Bronchial epithelial cell (primary cell): ENCODE data around the gene MARCO.

DNA sequence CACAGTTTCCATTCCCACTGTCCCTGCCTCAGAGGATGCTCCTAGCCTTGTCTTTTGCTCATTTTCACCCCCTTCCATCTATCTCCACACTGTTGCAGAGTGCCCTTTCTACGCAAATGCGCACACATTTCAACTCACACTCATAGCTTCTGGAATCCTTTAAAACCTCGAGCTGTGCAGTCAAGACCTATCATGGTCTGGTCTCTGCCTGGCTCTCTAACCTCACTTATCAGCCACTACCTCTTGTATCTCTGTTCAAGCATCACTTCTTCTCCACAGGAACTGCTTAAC, 95.7 kb upstream of the DDX18 start:
- RRBS, 2 experiments: no CpG with 5 or more reads among the region's 3 CpGs

DNA sequence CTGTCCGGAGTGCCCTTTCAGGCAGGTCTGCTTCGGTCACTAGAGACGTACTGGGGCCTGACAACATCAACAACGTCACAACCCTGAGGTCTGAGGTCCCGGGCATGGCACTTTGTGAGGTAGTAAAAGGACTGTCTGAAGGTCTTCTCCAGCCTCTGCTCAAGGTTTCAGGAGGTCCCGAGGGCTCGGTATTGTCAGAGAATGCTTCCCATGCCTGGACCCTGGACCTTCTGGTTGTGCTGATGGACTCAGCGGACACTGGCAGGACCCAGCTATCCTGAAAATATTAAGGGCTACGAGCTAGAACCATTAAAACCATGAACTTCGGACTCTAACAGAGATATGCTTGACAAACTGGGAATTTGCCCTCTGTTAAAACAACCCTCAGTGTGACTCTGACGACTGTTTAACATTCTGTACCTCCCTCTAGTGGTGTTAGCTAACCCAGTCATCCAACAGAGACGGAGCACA, 96.6 kb downstream of the CCDC93 start:
- RRBS, 2 experiments: 92 to 96% methylated on average over 4 of the region's 12 CpGs

DNA sequence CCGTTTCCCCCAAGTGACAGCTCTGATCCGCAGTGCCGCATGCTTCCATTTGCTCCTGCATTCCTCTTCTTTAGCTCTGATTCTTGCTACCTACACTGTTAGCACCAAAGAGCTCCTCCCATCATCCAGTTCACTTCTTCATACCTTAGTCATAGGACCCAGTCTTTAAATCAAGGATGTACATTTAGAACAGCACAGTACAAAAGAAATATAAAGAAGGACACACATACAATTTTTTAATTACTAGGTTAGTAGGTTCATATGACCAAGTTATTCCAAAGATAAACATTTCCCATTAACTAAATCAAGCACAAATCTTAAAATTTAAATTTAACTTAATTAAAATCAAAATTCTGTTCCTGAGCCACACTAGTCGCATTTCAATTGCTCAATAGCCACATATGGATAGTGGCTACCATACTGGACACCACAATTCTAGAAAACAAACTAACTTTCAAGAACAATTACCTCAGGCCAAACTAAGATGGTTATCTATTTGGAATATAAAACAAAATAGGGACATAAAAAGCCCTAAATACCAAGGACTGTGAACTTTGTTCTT, 32.4 kb downstream of the CCDC93 start:
- RRBS, 2 experiments: no CpG with 5 or more reads among the region's 4 CpGs

GRCh38 chr2:118089083-118089857, 999 bp downstream of the INSIG2 start:
- RRBS, 2 experiments: no CpG with 5 or more reads among the region's 12 CpGs

GRCh38 chr2:118642463-118642775, 205.0 kb downstream of the EN1 start:
- RRBS, 2 experiments: no CpG with 5 or more reads among the region's 2 CpGs

DNA sequence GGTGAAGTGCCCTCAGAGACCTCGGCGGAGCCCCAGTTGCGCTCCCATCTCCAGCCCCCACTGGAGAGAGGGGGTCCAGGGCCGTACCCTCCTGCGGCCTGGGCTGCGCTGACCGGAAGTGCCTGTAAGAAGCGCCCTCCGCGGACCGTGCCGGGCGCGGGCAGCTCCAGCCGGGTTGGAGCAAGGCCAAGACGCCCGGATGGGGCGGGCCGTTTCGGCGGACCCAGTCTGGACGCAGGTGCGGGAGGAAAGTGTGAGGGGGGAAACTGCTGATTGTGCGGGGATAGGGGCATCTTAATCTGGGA, 11.5 kb downstream of the EN1 start:
- RRBS, 2 experiments: 4% methylated on average over 4 of the region's 24 CpGs; no CpG with 5 or more reads in 1 of the 2 experiments

- RRBS, 2 experiments: 4 to 6% methylated on average over 12 to 13 of the region's 34 CpGs
Measured at GRCh38 chr2:118844940-118845392, 2.5 kb downstream of the EN1 start.

GRCh38 chr2:118941789-118942462, at the start of gene MARCO:
Gene MARCO (plus strand): TSS chr2:118942194.
- RRBS, 2 experiments: no CpG with 5 or more reads among the region's 11 CpGs

GRCh38 chr2:119252241-119253322, 28.9 kb downstream of the STEAP3 start:
- RRBS, 2 experiments: no CpG with 5 or more reads among the region's 11 CpGs

- RRBS, 2 experiments: no CpG with 5 or more reads among the region's 10 CpGs
Measured at GRCh38 chr2:119263645-119264322, 40.1 kb downstream of the STEAP3 start.

DNA sequence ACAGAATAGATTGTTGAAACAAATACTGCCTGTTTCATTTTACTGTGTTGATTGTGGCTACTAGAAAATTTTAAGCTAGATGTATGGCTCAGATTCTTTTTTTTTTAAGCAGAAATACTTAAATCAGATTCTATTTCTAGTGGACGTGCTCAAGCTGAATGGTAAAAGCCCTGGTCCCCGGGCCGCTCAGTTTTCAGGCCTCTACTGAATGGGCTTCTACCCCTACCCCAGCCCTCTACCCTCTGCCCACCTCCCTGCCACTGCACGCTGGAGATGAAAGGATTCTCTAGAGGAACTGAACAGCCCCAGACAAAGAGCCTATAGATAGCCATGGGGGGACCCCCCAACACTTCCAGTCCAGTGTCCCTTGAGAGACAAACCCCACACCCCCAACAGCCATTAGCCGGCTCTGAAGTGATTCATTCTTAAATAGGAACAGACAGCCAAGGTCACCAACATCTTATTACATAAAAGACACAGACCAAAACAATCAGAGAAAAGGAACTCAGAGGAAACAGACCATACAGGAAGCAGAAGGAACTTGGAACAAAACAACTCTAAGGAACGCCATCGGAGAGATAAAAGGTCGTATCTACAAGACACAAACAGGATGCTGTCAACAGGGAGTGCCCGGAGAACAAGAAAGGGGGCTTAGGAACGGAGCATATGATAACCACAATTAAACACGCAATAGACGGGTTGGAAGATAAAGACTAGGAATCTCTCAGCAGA, 23.5 kb downstream of the TMEM37 start:
- RRBS, 2 experiments: no CpG with 5 or more reads among the region's 12 CpGs

DNA sequence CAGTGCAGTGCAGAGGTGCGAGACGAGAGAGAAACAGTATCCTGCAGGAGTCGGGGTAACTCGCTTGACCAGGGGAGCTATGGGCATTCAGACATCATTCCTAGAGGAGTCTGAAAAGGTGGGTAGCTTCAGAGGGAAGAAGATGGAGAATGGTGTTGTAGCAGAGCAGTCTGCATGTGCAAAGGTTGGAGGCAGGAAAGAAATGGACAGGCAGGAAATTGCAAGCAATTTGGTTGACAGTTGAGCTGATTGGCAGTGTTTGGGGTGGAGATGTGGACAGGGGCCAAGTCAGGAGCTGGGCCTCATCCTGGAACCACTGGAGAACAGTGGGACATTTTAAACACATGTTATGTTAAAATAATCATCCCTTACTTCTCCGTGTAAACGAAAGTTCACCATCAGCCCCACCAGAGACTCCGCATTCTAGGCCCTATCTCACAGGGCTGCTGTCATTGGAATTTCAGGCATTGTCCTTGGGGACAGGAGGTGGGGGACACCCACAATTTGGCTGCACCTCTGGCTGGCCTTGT, 34.7 kb downstream of the SCTR start:
- RRBS, 2 experiments: no CpG with 5 or more reads among the region's 7 CpGs

DNA sequence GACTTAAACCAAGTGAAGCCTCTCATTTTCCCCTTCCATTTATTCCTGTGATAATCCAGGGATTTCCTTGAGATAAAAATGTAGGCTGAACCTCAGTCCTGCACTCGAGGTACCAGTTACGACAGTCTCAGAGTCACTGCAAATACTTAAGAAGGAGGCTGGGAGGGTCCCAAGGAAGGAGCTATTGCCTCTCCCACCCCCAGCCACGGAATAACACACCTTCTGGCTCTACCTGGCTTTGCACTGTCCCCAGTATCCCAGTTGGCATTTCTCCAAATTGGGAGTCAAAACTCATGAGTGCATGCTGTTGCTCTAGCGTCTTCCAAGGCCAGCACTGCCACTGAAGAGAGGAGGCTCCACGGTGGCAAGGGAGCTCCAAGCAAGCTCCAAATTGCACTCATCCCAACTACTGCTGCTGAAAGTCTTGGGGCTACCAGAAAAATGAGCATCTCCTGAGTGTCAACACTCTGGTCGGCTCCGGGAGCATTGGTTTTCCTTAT, 1.7 kb downstream of the SCTR start:
- RRBS, 2 experiments: no CpG with 5 or more reads among the region's 7 CpGs

DNA sequence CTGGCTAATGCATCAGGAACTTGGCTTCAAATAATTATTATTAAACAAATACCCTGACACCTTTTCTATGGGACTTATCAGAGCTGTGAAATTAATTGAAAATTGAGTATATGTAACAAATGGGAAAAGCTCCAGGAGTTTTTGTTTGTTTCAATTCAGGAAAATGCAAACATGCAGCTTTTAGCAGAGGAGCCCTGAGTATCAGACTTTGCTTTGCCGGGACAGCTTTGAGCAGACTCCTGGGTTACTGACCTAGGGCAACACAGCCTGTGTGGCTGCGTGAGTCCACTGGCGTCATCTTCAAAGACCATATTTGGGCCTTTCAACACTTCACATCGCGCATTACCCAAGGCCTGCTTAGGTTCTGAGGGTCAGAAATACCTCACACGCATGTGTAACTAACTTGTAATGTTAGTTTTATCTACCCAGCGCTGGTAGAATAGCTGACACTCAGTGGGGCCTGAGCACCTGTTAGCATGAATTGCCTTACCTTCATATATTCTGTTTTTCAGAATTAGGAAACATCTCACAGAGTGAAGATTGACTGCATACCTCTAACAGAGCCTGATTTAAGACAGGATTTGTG, 35.5 kb downstream of the CFAP221 start:
- RRBS, 2 experiments: no CpG with 5 or more reads among the region's 7 CpGs

- RRBS, 2 experiments: no CpG with 5 or more reads among the region's 17 CpGs
Measured at GRCh38 chr2:119677958-119678540, 952 bp upstream of the TMEM177 start.

DNA sequence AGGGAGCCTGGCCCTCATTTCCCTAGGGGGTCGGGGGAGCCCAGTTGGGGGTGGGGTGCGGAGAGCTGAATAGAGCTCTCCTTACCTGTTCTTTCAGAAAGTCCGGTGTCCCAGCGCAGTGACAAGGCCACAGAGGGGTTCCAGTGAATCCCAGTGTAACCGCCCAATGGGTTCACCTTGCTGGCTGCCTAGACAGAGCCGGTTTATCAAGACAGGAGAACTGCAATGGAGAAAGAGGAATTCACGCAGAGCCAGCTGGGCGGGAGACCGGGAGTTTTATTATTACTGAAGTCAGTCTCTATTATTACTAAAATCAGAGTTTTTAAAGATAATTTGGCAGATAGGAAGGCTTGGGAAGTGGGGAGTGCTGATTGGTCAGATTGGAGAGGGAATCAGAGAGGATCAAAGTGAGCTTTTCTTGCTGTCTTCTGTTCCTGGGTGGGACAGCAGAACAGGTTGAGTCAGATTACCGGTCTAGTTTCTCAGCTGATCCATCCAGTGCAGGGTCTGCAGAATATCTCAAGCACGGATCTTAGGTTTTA, 22.5 kb downstream of the TMEM177 start:
- RRBS, 2 experiments: no CpG with 5 or more reads among the region's 11 CpGs

DNA sequence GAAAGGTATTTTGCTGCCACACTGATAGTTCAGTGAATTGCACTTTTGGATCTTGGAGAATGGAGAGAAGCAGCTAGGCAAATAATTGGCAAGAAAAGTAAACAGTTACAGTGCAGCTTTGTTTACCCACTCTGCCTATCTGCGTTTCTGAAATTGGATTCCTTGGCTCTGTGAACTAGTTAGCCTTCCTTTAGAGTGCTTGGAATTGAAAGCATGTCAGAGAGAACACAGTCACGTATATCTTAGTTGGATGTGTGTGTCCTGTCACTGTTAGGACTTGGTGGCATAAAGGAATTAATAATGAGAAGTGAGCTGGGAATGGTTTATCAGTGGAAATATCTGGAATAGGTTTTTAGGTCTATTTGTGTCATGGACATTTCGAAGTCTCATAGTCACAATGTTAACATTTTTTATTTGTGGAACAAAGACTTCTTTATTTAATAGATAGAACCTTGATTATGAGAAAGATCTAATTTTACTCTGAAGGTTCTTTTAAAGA, 54.4 kb downstream of the EPB41L5 start:
- RRBS, 2 experiments: no CpG with 5 or more reads among the region's 3 CpGs

DNA sequence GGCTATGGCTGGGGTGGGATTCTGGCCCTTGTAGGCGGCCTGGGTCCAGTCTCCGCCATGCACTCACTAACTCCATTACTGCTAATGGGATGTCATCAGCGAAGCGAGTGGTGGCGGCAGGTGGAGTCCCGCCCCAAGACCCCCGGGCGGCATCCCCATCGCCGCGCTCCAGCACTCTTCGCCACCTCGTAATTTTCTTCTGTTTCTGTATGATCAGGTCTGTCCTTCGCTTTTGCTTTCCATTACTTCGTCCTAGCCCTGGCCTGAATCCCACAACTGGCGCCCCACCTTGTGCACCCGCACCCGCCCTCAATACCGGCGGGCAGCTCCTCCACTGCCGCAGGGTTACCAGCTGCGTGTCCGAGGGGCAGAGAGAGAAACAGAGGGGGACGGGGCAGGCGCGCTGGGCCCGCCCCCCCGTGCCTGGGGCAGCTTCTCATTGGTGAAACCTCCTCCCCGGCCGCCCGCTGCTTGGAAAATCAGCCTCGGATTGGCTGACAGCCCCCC, 355 bp upstream of the RALB start:
- RRBS, 2 experiments: 2% methylated on average over 4 of the region's 32 CpGs; no CpG with 5 or more reads in 1 of the 2 experiments

- RRBS, 2 experiments: no CpG with 5 or more reads among the region's 35 CpGs
Measured at GRCh38 chr2:120312707-120313564, 33.0 kb upstream of the INHBB start.

- RRBS, 2 experiments: no CpG with 5 or more reads among the region's 5 CpGs
Measured at GRCh38 chr2:120535995-120536439, 190.1 kb downstream of the INHBB start.